ENCODE measurements around a stretch of chr11.

DNA sequence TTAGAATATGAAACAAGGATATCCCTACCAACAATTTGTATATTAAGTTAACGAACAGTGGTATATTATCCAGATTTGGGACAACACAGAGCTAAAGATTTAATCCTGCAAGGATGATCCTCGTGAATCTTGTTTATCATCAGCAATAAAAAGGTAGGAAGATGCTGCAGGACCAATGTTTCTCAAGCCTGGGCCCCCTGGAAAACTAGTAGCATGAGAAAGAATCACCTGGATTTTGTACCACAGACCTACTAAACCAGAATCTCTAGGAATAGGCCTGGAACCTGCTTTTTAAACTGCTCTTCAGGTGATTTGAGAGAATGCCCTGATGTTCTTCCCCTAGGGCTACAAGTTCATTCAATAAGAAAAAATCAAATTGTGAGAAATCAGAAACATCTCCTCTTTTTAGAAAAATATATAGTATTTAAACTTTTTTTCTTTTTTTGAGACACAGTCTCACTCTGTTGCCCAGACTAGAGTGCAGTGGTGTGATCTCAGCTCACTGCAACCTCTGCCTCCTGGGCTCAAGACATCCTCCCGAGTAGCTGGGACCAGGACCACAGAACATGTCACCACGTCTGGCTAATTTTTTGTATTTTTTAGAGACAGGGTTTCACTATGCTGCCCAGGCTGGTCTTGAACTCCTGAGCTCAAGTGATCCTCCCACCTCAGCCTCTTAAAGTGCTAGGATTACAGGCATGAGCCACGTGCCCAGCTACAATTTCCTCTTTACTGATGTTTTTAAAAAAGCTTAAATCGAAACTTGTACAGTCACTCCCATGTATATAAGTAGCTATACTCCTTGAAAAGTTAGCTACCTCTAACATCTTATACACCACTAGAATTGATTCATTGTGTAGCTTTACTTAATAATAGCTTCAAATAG lies 10.5 kb downstream of the EIF4G2 start:
- PRO-cap = no peak
- RAMPAGE, long total RNA = no peak

- PRO-cap = no peak
- RAMPAGE, long total RNA = no peak
Measured at GRCh38 chr11:10898549-10899035, 40.7 kb upstream of the ZBED5 start.

GRCh38 chr11:10933800-10934847 lies 76.3 kb upstream of the ZBED5 start:
- PRO-cap = no peak
- RAMPAGE, long total RNA = no peak

GRCh38 chr11:11543476-11544027 lies 78.3 kb downstream of the GALNT18 start:
- PRO-cap = no peak
- RAMPAGE, long total RNA = no peak

- PRO-cap = no peak
- RAMPAGE, long total RNA = no peak
Measured at GRCh38 chr11:11569923-11570309, 51.9 kb downstream of the GALNT18 start.

GRCh38 chr11:11814578-11814983 lies 27.2 kb upstream of the USP47 start:
- PRO-cap = no peak
- RAMPAGE, long total RNA = no peak

- PRO-cap = no peak
- RAMPAGE, long total RNA = no peak
Measured at GRCh38 chr11:11864910-11865585, 23.3 kb downstream of the USP47 start.

GRCh38 chr11:11916798-11917790 lies 75.3 kb downstream of the USP47 start:
- PRO-cap = no peak
- RAMPAGE, long total RNA = no peak

DNA sequence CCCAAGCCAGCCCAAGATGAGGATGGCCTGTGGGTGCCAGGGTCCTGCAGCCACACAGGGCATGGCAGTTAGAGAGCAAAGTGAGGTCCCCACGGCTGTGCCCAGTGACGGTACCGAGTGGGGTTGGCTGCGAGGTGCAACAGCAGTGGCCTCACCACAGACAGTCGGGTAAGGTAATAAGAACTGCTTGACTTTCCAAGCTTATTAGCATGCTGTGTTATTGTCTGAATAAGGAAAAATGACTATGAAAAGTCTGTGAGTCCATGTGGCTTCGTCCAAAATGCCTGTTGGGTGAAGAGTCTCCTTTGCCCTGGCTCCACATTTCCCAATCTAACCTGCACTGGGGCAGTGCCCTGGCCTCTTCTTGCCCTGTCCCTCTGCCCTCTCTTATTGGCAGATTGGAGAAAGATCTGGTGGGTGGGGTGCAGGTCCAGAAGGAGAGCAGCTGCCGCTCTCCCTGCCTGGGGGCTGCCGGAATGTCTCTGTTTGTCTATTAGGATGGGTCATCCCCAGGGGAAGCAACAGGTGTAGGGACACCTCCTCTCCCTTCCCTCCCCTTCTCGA lies 40.9 kb downstream of the DKK3 start:
- PRO-cap = no peak
- RAMPAGE, long total RNA = no peak

GRCh38 chr11:12043937-12044999 lies 35.8 kb upstream of the DKK3 start:
- PRO-cap = no peak
- RAMPAGE, long total RNA = no peak

DNA sequence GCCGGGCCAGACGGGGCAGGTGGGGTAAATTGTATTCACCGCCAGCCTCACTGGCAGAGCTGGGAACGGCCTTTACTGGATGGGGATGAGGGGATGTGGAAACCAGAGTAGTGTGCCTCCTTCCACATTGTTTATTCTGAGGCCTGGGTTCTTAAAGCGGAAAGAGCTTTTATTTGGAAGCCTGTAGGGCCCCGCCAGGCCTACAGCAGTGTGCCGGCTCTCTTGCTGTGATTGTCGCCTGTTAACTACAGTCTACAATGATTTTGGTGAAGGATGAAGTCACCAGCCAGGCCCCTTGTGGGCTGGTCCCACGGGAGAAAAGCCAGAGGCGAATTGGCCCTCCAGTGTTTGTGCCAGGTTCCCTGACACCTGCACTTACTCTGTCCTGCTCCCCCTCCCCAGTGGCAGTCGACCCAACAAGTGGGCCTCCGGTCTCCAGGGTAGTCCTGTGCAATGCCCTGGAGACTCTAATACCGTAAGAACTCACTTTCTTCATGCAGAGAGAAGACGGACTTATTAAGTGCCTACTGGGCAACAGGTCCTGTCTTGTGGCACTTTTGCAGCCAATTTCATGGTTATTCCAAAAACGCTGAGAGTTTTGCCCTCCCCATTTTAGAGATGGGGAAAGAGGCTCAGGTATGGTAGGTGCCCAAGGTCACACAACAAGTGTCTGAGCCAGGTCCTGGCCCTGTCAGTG lies 1.2 kb downstream of the MICAL2 start:
- PRO-cap = no peak
- RAMPAGE, long total RNA = no peak

DNA sequence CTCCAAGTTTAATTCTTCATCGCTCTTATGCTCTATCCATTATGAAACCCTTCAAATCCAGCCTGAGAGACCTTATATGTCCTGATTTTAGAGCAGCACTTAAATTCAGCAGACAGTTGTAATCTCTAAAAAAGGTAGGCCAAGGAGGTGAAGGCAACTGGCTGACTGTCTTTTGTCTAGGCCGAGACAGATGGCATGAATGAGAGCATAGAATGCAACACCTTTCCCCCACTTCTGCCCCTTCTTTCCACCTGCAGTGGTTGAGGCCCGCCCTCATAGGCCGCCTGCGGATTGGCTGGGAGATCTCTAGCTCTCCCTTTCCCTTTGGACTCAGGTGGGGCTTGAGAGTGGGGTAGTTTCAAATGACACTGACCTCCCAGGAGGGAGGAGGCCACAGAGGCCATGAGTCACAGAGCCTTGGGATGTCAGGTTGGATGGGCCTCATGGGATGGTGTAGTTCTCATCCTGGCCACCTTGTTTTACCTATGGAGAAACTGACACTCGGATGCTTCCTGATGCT lies 9.0 kb downstream of the MICAL2 start:
- PRO-cap = no peak
- RAMPAGE, long total RNA = no peak

- PRO-cap = no peak
- RAMPAGE, long total RNA = no peak
Measured at GRCh38 chr11:12133351-12133890, 23.0 kb downstream of the MICAL2 start.

- PRO-cap = no peak
- RAMPAGE, long total RNA = no peak
Measured at GRCh38 chr11:12136649-12137691, 26.6 kb downstream of the MICAL2 start.

DNA sequence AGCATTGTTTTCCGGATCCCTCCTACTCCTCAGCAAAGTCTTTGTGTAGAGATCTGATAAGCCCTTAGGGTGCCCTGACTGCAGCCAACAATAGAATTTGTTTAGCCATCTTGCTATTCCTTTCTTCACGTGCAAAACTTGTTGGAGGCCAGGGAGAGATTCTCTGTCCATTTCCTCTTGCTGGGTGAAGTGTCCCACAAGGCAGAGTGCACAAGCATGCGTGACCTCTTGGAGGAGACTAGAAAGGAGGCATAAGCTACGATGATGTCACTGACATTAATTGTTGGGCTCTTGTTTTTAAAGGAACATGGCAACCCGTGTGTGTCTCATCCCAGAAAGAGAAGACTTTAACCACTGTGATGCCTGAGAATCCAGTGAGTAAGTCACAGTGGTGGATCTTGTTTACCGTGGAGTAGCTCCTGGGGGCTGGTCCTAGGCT lies 27.7 kb downstream of the MICAL2 start:
- PRO-cap = no peak
- RAMPAGE, long total RNA = no peak

DNA sequence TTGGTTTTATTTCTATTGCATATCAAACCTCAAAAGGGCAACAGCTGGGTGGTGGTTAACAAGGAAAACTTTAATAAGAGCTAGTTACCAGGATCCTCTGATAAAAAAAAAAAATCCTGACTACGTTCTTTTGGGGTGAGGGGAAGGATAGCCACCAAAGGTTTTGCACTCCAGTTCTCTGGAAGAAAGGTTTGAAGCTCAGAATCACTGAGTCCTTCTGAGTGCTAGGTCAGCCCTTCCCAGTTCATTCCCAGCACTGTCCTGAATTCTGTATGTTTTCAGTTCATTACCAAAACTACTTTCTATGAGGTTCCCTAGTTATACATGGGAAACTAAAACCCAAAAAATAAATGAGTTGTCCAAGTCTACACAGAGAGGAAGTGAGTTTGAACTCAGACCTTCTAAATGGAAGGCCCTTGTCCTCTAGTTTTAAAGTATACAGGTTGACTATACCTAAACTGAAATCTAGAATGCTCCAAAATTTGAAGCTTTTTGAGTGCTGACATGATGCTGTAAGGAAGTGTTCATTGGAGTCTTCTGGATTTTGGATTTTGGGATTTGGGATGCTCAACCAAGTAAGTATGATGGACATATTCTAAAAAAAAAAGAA lies 47.3 kb downstream of the MICAL2 start:
- PRO-cap = no peak
- RAMPAGE, long total RNA = no peak

- PRO-cap = no peak
- RAMPAGE, long total RNA = no peak
Measured at GRCh38 chr11:12179443-12180088, 69.2 kb downstream of the MICAL2 start.

DNA sequence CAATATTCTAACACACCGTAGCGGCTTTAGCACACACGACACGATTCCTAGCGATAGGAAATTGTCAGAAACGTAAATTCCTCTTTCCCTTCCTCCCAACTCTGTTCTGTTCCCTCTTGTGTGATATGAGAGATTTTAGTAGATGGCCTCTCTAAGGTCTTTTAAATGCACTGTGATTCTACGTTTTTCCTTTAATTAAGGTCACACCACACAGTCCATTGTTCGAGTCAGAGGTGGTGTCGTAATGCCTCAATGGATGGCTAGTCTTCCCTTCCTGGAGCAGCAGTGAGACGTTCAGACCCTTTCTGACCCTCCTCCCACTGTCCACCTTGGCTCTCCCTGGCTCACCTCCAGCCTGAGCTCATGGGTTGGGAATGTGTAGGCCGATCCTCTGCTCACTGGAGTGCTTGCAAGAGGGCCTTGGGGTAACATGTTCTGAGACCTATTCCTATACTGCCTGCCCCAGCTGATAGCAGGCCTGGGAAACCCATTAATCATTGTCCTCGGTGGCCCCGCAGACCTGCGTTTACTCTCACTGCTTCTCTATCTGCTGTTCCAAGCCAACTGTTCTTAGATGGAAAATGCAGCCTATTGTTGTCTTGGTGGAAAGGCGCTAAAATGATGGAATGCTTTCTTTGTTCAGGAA lies 72.2 kb downstream of the MICAL2 start:
- PRO-cap = no peak
- RAMPAGE, long total RNA = no peak

GRCh38 chr11:12229423-12230013 lies 119.1 kb downstream of the MICAL2 start:
- PRO-cap = no peak
- RAMPAGE, long total RNA = no peak

DNA sequence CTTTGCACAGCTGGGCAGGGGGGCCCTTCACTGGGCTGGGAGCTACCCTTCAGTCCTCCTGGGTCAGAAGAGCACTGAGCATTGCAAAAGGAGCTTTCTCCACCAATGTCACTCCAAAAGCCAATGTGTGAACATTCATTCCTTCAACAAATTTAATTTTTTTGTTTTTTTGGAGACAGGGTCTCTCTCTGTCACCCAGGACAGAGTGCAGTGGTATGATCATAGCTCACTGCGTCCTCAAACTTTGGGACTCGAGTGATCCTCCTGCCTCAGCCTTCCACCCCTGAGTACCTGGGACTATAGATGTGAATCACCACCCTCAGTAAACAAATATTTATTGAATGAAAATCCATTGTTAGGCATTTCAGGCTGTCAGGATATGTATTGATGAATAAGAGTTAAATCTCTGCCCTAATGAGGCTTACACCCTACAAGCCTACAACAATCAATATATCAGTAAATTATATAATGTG lies 130.9 kb upstream of the PARVA start:
- PRO-cap = no peak
- RAMPAGE, long total RNA = no peak

Data from OCI-LY7 (cell line).